RPMI7951 (cell line): ENCODE measurements around a stretch of chr9.

DNA sequence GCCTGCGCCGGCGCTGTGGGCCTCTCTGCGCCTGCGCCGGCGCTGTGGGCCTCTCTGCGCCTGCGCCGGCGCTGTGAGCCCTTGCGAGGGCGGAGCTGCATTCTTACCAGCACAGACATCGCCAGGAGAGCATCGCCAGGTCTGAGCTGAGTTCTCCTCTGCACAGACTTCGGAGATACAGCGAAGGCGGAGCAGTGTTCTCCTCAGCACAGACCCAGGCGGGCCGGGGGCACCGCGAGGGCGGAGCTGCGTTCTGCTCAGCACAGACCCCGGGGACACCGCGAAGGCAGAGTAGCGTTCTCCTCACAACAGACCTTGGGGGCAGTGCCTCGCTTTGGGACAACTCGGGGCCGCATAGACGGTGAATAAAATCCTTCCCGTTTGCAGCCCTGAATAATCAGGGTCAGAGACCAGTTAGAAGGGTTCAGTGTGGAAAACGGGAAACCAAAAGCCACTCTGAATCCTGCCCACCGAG, 1268.1 kb downstream of the FOXD4L5 start:
- RAMPAGE, long total RNA = no peak

DNA sequence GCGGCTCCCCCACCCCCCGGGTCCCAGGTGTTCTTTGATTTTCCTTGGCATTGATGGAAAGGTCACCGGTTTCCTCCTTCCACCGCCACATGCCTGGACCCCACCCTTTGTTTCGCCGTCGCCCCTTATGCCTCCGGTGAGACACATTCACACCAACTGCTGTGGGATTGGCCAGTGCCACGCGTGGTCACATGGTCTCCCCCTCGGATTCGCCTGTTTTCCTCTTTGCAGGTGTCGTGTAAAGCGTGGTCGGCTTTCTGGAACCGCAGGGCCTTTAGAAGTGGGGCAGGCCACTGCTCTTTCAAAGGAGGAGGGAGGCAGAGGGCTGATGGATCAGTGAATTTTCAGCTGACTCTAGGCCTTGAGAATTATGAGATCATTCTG, 101.2 kb upstream of the FOXD4L5 start:
- RAMPAGE, long total RNA = no peak

DNA sequence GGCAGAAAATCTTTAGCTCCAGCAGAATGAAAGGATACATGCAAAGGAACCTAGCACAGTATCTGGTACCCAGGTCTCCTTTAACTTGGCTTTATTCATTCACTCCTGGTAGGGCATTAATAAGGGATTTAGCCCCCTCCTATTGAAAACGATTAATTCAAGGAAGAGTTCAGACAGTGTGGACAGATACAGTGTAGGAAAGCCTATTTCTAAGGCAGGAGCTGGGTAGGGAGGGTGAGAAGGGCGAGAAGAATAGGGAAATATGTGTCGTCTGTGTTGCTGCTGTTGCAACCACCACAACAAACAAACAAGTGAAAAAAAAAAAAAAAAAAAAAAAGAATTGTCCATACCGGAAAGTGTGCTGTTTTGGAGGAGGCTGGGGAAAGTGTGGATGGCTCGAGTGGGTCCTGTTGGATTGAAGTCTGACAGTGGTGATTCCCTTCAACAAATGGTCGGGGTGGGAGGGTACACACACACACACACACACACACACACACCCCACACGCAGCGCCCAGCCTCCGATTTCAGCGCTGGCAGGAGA, 401 bp upstream of the PGM5 start:
- RAMPAGE, long total RNA = no peak

DNA sequence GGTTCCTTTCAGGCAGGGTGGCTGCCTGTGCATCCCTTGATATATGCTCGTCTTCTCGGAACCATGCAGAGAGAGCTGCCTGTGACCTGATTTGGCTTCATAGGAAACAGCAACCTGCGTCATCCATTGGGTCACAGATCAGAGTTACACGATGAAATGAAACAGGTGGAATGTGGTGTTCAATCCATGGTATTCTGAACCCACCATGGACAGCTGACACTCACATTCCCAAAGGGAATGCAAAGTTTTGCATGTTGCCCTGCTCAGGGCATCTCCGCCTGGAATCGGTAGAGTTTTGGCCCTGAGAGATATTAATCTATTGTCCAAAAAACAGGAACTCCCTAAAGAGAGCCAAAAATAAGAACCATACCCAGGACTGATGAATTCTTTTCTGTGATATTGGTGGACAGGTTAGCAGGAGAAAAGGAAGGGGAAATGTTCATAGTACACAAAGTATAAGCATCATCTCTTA, 85.6 kb downstream of the TMEM252 start:
- RAMPAGE, long total RNA = no peak

GRCh38 chr9:68643447-68644294, 61.4 kb upstream of the PIP5K1B start:
- RAMPAGE, long total RNA = no peak

DNA sequence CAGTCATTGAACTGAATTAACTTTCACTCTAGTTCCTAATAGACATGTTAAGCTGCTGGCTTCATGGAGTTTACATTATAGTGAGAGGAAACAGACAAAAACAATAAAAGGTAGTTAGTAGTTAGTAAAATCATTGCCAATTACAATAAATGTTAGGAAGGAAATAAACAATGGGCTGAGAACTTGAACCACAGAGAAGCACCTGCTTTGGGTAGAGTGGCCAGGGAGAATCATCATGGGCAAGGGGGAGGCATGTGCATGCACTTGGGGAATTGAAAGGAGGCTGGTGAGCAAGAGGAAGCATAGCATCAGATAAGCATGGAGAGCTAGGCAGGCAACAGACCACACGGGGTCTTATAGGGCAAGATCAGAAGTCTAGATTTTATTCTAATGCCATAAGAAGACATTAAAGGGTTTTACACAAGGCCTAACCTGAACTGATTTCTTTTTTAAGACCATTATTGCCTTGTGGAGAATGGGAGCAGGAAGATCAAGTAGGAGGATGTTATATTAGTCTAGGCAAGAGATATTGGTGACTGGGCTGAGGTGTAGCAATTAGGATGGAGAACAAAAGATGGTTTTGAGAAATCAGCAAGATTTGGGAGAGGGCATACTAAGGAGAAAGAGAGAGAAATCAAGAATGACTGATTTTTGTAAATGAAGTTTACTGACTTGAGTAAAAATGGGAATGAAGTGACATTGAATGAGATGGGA, 18.6 kb downstream of the PABIR1 start:
- RAMPAGE, long total RNA = no peak

DNA sequence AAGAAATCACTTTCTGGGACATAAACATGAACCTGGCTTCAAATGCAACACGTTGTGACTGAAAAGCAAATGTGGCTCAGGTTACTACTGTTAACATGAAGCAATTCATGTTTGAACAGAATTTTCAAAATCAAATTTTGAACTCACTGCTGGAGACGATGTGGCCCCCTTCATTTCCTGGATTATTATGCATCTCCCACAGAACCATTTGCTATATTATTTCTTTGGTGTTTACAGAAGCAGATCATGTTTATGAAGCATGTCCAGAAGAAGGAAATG, 61.2 kb downstream of the PABIR1 start:
- RAMPAGE, long total RNA = no peak

DNA sequence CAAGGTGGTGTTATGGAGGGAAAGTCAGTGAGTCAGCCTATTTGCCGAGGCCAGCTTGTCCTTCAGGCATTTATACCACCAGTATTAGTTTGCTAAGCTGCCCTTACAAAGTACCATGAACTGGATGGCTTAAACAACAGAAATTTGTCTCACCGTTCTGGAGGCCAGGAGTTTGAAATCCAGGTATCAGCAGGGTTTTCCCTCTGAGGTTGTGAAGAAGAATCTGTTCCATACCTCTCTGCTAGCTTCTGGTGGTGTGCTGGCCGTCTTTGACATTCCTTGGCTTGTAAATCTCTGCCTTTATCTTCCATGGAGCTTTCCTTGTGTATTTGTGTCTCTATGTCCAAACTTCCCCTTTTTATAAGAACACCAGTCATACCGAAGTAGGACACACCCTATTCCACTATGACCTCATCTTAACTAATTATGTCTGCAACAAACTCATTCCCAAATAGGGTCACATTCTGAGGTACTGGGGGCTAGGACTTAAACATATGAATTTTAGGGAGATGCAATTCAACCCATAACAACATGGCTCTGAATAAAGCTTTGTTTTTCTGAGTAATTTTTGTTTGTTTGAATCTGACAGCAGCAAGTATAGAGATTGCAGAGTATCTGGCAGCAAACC, 38.3 kb downstream of the PRKACG start:
- RAMPAGE, long total RNA = no peak

DNA sequence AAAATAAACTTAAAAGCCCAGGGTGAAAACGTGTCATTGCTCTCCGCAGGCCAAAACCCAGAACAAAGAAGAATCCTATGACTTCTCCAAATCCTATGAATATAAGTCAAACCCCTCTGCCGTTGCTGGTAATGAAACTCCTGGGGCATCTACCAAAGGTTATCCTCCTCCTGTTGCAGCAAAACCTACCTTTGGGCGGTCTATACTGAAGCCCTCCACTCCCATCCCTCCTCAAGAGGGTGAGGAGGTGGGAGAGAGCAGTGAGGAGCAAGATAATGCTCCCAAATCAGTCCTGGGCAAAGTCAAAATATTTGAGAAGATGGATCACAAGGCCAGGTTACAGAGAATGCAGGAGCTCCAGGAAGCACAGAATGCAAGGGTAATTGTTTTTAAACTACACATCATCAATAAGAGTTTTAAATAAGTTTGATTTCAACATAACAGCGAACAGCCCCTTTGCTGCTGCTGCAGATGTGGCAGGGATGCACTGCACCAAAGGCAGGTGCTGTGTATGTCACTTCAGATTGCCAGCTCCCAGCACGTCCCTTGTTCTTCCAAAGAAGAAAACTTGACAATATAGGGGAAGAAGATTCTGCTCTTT, 73.9 kb upstream of the ENTREP1 start:
- RAMPAGE, long total RNA = no peak

- RAMPAGE, long total RNA = no peak
Measured at GRCh38 chr9:69296143-69296542, 28.9 kb upstream of the ENTREP1 start.

- RAMPAGE, long total RNA = no peak
Measured at GRCh38 chr9:69323655-69324346, 1.2 kb upstream of the ENTREP1 start.

DNA sequence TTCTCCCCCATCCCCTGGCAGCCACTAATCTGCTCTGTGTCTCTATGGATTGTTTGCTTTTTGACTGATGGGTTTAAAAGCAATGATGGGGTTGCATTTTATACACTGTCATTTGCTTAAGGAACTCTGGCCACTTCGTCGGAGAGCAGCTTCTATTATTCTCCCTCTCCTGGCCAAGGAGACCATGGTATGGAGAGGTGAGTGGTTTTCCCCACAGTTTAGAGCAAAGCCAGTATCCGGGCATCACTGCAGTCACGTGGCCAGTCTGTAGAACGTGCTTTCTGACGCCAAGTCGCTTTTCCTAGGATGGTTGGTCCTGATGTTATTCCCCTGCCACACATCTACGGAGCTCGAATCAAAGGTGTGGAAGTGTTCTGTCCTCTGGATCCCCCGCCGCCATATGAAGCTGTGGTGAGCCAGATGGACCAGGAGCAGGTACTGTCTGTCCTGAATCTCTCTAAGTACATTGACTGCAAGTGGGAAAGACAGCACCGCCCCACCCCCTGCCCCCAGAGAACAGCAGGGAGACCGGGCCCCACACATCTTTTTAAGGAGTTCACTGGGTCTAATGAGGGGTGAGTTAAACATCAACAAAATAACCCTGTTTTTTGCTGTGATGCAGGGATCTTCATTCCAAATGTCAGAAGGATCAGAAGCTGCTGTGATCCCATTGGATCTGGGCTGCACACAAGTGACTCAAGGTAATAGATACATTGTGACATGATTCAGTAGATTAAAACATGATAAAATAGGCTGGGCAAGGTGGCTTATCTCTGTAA, 58.5 kb downstream of the ENTREP1 start:
- RAMPAGE, long total RNA = no peak

DNA sequence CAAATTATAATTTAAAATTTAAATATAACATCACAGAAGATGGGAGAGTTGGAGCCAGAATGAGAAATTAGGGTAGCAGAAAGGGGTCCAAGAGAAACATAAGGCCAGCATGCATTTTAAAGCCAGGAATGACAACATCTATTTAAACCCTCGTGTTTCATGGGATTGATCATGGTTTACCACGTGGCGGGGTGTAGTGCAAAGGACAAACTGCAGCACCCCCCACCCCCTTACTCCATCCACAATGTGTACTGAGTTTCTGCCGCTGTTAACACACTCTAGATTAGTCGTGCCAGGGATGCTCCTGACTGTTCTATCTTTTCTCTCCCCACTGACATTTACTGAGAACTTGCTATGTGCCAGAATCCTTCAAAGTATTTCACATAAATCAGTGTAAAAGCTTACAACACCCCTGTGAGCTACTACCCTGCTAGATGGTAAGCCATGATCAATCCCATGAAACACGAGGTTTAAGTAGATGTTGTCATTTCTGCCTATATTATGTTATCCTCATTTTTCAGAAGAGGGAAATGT, 136.2 kb downstream of the ENTREP1 start:
- RAMPAGE, long total RNA = no peak

DNA sequence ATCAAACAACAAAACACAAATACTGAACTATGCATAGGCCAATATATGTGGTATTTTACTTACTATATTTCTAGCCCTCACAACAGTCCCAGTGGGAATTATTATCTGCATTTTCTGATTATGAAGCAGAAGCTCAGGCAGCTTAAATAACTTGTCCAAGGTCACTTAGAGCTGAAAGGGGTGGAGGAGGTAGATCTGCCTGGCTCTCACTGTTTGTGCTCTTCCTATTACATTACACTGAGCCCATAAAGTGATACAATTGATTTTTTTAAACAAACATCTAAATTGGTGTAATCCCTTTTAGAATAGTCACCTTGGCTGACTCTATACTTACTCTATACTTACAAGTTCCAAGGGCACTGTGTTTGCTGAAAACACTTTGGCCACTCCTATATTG, 144.8 kb downstream of the APBA1 start:
- RAMPAGE, long total RNA = no peak

GRCh38 chr9:69806078-69806762, 14.4 kb upstream of the CFAP95 start:
- RAMPAGE, long total RNA = no peak

DNA sequence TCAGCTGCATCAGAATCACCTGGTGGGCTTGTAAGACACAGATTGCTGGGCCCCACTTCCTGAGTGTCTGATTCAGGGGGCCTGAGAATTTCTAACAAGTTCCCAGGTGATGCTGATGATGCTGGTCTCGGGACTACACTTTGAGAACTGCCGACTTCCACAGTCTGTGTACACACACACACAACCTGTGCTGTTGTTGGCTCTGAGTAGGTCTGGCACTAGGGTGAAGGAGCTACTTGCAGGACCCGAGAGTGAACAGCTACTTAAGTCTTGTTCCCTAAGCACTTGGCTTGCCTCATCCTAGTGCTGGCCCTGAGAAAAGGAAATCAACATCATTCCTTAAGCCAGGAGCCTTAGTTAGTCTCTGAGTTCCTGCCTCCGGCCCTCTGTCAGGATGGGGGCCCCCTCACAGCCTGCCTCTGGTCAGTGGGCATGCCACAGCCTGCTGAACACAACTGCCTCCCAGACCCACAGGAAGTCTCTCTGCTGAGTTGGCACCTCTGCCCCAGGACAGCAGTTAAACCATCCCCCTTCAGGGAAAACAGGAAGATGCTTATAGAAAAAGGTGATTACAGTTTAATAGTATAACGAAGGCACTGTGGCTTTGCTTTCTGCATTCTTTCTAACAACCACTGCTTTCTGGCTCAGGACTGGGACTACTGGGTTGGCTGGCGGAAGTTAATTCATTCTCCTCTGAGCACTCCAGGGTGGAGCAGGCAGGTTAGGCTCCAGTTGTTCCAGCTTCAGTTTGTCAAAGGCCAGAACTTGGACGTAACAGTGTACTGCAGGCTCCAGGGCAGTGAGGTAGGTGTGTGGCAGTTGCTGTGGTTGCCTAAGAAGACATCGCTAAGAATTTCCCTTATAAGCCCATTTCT, 2.7 kb downstream of the MAMDC2 start:
- RAMPAGE, long total RNA = no peak

DNA sequence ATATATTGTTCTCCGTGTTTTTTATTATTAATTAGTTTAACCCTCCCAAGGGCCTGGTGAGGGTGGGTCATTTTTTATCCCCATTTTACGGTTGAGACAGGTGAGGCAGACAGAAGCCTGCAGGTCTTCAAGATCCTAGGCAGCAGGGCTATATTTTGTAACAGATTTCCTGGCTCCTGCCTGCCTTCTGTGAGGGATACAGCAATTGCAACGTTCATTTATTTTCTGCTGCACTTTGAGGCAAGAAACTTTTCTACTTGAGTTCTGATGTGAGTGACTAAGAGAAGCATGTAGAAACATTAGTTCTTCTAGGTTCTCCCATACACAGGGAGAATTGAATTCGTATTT, 14.8 kb downstream of the MAMDC2 start:
- RAMPAGE, long total RNA = no peak

GRCh38 chr9:70069612-70070265, 26.1 kb downstream of the MAMDC2 start:
- RAMPAGE, long total RNA = no peak

DNA sequence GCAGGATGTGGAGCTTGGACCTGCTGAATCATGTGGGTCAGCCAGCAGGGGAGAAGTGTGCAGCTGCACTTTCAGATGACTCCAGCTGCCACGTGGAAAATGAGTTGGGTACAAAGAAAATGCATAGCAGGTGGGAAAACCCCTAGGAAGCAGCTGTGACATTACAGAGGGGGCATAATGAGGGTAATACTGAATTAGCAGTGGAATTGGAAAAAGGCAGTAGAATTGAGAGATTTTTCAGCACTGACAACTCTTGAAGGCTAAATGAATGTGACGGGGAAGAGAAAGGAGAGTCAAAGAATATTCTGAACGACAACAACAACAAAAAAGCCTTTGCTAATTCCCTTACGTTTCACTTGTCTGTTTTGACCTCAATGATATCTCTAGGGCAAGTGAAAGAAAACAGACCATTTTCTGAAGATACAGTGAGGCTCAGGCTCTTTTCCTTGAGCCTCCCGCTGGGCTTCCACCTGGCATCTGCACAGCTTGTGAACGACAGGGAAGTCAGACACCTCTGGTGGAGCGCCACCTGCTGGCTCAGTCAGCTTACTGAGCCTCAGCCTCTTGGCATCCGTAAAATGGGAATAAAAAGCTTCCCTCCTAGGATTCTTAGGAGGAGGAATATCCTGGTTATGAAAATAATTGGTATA, 67.1 kb downstream of the MAMDC2 start:
- RAMPAGE, long total RNA = no peak

GRCh38 chr9:70255239-70255500, 3.6 kb upstream of the SMC5 start:
- RAMPAGE, long total RNA = no peak